Measurements from ENCODE around the genes FFAR4 and CYP2C19.

DNA sequence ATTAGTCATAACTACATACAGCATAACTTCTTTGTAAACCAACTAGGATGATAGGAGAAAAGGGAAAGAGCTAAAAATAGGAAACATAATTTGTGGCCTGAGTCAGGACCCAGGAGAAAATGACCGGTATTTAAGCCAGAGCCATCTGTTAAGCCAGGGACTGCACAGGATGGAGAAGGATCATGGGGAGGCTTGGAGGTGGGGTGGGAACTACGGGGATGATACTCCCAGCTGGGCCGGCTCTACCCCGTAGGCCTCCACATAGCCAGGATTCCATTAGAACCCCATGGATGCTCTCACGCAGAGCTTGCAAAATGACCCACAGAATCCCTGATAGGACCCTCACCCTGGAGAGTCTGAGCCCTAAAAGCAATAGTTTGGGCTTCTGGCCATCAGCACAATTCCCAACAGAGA is 98.5 kb downstream of the MYOF start:
- PRO-cap, result unidirectional peak, plus-strand start at position 144 of the sequence

- PRO-cap, result bidirectional peak, plus-strand start at chr10:93438993, minus-strand start at chr10:93438911
These were observed 43.3 kb downstream of the MYOF start for GRCh38 chr10:93438873-93439281.

GRCh38 chr10:93566440-93567280 is at the start of gene FFAR4:
TSS of gene FFAR4 (plus strand) at chr10:93566665.
- PRO-cap, result no peak

GRCh38 chr10:93701825-93702000 is 679 bp downstream of the FRA10AC1 start:
- PRO-cap, result no peak

- PRO-cap, result no peak
These were observed 37.9 kb downstream of the PLCE1 start for GRCh38 chr10:94031496-94032223.

- PRO-cap, result no peak
These were observed 110.3 kb downstream of the NOC3L start for GRCh38 chr10:94252210-94253005.

DNA sequence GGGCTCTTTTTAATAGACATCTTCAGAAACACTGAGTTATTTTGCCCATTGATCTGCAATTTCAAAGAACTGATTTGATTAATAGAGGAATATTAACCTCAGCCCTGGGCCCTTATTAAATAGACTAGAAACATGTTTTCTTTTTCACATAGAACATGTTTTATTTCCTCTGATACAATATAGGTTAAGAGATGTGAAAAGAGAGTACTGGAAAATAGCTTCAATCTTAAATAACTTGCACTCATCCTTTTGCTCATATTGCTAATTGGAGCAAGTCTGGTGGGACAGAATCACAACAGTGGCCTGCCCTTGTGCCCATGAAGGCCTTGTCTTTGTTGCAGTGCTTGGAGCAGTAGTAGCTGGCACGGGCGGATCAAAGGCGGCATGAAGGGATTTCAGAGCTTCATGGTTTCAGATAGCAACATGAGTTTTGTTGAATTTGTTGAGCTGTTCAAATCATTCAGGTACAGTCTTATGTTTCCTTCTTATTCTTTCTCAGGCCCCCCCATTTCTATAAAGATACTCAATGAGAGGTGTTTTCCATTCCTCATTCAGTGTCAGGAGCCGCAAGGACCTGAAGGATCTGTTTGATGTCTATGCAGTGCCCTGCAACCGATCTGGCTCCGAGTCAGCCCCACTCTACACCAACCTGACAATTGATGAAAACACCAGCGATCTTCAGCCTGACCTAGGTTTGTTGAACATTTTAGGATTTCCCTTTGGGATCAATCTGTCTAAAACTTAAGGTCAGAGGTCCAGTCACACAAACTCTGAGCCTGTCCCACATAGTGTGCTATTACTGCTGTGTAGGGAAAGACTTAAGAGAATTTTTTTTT is 104.1 kb downstream of the NOC3L start:
- PRO-cap, result no peak

DNA sequence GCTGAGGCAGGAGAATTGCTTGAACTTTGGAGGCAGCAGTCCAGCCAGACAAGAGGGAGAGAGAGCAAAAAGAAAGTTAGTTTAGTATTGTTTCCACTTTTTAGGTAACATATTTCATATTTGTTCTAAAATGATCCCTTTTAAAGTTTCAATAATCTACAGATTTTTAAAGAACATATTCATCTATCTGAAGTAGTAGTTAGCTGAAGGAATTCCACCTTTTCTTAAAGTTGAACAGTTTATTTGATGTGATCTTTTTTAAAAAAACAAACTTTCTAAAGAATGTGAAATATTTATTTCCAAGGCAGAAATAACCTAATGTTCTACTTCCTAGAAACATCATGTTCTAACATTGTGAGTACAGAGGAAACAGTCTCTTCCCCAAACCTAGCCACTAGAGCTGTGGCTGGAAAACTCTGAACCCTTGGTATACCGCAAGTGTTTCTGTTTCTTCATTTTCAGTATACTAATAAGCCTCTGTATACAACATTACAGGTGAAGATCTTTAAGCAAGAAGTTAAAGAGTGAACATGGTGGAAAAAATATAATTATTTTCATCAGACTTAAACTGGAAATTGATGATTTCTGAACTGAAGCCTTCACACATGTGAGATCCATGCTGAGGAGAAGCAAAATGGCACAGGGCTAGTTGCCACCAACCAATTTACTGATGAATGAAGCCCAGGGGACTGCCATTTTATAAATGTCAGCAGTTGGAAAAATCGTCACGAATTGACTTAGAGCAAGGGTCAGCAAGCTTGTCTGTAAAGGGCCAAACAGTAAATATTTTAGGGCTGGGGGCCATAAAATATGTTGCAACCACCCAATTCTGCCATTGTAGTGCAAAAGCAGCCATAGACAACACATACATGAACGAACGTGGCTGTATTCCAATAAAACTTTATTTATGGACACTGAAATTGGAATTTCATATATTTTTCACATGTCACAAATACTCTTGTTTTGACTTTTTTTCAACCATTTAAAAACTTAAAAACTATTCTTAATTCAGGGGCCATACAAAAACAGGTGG is 35.0 kb downstream of the NOC3L start:
- PRO-cap, result no peak

DNA sequence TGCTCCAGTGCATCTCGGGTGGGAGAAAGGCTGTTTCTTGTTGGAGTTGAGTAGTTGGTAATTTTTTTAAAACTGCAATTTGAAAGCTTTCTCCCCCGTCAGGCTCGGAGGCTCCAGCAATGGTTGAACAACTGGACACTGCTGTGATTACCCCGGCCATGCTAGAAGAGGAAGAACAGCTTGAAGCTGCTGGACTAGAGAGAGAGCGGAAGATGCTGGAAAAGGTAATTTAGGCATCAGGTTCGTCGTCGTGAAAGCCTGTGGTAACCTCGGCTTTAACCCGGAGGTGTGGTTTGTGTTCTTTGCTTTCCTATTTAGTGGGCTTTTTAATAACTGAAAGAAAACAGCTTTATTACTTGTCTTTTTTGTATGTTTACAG is 676 bp downstream of the HELLS start:
- PRO-cap, result no peak

- PRO-cap, result no peak
These were observed 64.8 kb downstream of the HELLS start for GRCh38 chr10:94610276-94610868.

- PRO-cap, result no peak
These were observed 3.1 kb upstream of the CYP2C18 start for GRCh38 chr10:94680294-94680950.

GRCh38 chr10:94762312-94762974 is at the start of gene CYP2C19:
TSS of gene CYP2C19 (plus strand) at chr10:94762681.
- PRO-cap, result no peak

DNA sequence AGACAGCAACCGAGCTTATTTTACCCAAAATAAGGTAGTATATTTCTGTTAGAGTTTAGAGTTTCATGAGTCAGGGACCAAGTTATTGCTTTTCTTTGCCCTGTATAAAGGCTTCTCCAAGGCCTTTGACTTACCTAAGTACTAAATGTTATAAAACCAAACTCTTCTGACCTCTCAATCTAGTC is 1.9 kb upstream of the CYP2C9 start:
- PRO-cap, result no peak

DNA sequence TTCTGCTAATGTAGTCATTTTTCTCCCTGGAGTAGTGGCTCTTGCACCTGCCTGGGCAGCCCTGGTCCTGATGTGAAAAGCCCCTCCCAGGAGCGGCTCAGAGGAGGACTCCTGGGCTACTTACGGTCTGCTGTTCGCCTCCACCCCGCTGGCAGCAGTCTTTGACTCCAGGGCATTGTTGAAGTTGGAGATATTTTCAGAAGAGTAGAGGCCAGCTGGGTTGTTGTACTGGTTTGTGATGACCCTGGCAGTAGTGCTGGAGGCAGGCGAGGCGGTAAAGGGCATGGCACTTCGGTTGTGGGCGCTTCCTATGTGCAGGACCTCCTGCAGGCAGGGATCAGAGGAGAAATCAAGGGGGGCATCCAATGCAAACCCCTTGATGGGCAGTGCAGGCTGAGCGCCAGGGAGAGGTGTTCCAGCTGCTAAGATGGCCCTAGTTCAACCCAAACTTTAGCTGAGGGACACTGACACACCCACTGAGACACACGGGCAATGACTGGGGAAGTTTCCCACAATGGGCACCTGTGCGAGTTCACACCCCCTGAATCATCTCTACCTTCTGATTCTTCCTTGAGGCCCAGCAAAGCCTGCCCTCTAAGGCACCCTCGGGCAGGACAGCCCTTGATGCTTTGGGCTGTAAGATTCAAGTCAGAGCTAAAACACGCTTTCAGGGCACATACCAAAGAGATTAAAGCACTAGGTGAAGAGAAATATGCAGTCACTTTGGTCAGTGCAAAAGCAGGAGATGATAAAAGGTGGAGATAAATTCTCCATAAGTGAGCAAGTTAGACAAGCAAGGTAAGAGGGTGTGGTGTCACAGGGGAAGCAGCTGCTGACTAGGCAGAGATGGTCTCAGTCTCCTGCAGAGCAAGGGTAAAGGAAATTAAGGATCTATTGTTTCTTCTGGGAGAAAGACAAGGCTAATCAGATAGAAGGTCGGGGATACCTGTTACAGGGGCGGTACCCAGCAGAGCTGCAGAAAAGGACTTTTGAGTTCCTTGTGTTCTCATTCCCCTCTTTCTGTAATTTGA is 26.7 kb downstream of the PDLIM1 start:
- PRO-cap, result no peak

DNA sequence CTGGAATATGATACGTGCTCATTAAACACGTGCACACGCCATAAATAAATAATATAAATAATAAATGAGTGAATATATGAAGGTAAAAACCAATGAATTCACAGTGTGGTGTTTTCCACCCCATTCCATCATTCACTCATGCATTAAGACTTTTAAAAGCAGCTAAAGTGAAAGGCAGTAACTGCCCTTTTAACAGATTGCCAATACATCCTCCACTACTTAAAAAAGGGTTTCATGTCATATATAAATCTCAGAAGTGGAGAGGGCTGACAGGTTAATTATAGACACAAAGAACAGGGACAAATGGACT is 1.9 kb downstream of the PDLIM1 start:
- PRO-cap, result bidirectional peak, plus-strand start outside the sequence, minus-strand start at position 217 of the sequence

- PRO-cap, result no peak
These were observed 131.0 kb upstream of the PDLIM1 start for GRCh38 chr10:95421740-95422193.

- PRO-cap, result no peak
These were observed 48.0 kb downstream of the SORBS1 start for GRCh38 chr10:95513058-95513753.

DNA sequence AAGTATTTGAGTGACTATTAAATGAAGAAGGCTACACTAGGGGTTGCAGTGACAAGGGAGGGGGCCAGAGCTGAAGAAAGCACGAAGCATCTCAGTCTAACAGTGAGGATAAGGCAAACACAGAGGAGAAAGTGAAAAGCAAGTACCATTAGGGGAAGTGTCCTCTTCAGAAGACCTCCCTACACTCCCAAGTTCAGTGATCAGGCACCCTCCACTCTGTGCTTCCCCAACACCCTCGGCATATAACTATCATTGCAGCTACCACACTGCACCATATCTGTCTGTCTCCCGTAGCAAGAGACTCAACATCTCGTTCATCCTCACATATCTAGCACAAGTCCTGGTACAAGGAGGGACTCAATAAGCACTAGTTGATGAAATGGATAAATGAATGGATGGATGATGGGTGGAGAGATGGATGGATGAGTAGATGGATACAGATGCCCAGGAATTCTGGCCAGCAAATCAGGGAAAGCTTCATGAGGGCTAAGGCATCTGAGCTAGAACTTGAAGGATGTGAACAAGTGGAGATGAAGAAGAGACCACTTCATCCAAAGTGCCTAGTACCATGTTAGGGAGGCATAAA is 26.4 kb downstream of the SORBS1 start:
- PRO-cap, result no peak

DNA sequence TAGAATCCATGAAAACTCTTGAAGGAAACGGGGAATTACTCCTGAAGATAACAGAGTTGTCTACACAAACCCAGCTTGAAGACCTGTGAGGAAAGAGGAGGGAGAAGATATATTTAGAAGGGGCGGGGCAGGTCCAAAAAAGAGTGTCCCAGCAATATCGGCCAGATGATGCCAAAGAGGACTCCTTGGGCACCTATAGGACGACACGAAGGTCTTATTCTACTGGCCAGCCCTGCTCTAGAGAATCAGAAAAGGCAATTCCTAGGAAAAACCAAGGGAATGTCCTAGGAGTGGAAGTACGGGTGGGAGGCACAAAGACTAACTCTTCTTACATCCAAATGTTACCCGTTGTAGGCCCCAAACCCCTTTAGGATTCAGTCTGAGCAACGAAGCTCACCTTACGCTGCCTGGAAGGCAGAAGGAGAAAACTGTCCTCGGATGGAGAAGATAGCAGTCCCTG is 741 bp downstream of the TCTN3 start:
- PRO-cap, result no peak

GRCh38 chr10:95758522-95759086 is 2.6 kb downstream of the ENTPD1 start:
- PRO-cap, result no peak